SK-MEL-5 (cell line): ENCODE measurements around the gene FGF2.

DNA sequence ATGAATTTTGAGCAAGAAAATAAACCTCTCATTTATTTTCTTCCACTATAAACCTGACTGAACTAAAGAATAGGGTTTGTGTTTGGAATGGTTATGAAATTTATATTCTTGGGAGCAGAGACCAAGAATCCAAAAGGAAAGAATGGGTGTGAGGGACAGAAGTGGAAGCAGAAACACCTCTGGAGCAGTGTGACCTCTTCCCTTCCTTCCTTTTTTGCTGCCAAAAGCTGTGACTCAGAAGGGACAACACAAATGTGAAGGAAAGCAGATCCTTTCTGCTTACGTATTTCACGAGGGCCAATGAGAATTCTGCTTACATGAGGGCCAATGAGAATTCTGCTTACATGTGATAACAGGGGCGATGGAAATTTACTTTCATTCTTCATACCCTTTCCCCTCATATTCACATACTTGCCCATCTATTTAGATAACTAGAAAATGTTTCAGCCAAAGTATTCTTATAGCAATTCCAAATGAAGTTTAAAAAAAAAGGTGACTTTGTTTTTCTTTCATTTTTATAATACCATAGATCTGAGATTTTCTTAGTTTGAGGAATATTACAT is 404.6 kb downstream of the PRDM5 start:
RAMPAGE:
- cytosol, long total RNA: no peak
- long total RNA: no peak
- nucleus, long total RNA: no peak

GRCh38 chr4:120648357-120648737 is 274.2 kb downstream of the PRDM5 start:
RAMPAGE:
- cytosol, long total RNA: no peak
- long total RNA: no peak
- nucleus, long total RNA: no peak

DNA sequence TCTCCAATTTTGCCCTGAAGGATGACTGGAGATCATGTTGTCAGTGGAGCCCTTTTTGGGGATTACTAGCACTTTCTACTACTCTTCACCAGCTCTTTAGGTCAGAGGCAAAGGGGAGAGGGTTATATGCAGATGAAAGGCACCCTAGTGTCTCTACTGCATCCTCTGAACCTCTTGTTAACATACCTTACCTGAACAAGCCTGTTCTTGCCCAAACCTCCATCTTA is 1.2 kb downstream of the PRDM5 start:
RAMPAGE:
- cytosol, long total RNA: no peak
- long total RNA: no peak
- nucleus, long total RNA: no peak

DNA sequence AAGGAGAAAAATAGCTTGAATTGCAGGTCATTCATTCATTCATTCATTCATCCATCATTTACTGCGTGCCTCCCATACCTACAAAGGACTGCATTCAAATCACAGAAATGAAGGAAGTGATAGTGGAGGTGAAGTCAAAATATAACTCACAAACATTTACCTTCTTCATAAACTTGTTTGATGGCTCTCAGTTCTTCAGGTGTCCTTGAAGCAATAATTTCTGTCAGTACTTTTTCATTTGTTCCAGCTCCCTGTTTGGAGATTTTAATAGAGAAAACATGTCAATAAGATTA is 15.3 kb downstream of the ANXA5 start:
RAMPAGE:
- cytosol, long total RNA: no peak
- long total RNA: no peak
- nucleus, long total RNA: no peak

GRCh38 chr4:121697036-121697567 is 322 bp upstream of the ANXA5 start:
RAMPAGE:
- cytosol, long total RNA: start-site peak on the plus strand at chr4:121697130-121697254, 21 and 23 reads in 2 replicates
- long total RNA: no peak
- nucleus, long total RNA: no peak

RAMPAGE:
- cytosol, long total RNA: no peak
- long total RNA: no peak
- nucleus, long total RNA: no peak
Observed at GRCh38 chr4:121767338-121767729, 2.4 kb upstream of the SMIM43 start.

RAMPAGE:
- cytosol, long total RNA: no peak
- long total RNA: no peak
- nucleus, long total RNA: no peak
Observed at GRCh38 chr4:121822199-121823364, 1.1 kb downstream of the CCNA2 start.

RAMPAGE:
- cytosol, long total RNA: no peak
- long total RNA: no peak
- nucleus, long total RNA: no peak
Observed at GRCh38 chr4:121950011-121950735, 1.7 kb downstream of the TRPC3 start.

RAMPAGE:
- cytosol, long total RNA: no peak
- long total RNA: no peak
- nucleus, long total RNA: no peak
Observed at GRCh38 chr4:122153166-122153447, 976 bp downstream of the BLTP1 start.

DNA sequence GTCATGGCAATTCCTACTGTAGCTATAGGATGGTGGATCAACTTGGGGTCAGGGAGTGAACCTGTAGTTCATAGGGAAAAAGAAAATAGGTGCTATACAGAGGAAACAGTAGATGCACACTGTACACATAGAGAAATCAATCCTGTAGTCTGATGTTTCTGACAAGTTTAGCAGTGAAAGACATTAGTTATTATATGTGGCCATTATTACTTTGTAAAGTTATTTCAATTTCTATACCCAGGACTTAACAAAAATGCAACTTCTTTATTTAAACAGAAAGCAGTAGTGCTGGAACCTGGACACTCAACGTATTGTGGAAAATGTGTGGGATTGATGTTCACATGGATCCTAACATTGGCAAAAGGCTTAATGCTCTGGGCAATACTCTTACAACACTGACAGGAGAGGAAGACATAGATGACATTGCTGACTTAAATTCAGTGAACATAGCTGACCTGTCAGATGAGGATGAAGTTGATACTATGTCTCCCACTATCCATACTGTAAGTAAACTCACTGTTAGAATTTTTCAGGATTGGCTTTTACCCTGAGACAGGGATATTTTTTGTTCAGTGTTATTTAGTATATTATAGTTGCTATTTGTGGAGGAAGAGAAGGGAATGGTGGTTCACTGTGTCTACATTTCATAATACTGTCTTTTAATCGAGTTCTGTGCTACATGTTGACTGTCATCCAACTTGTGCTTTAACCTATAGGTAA is 63.5 kb upstream of the ADAD1 start:
RAMPAGE:
- cytosol, long total RNA: no peak
- long total RNA: no peak
- nucleus, long total RNA: no peak

DNA sequence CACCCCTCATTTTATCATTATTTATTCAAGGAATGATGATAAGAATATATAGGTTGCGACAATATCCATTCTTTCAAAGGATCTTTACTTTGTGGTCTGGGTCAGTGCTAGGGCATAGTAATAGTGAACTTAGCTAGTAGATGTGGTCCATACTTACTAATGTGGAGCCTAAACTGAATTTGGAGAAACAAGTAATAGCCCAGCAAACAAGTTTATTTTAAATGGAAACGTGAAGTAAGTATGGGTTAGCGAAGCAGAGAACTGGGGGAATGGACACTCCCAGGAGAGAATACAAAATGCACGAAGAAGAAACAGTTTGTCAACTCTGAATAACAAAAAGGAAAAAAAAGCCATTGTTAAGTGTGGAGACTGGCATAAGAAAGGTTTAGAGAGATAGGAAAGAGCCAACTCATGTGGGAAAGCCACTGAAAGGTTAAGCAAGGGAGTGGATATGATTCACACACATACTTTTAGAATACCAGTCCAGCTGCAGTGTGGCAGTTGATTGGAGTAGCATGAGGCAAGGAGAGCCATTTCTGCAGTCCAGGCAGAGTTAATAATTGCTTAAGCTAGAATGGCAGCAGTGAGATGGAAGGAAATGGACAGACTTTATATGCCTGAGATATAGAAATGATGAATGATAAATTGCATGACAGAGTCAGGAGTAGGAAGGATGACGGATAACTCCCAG is 37.0 kb upstream of the ADAD1 start:
RAMPAGE:
- cytosol, long total RNA: no peak
- long total RNA: no peak
- nucleus, long total RNA: no peak

DNA sequence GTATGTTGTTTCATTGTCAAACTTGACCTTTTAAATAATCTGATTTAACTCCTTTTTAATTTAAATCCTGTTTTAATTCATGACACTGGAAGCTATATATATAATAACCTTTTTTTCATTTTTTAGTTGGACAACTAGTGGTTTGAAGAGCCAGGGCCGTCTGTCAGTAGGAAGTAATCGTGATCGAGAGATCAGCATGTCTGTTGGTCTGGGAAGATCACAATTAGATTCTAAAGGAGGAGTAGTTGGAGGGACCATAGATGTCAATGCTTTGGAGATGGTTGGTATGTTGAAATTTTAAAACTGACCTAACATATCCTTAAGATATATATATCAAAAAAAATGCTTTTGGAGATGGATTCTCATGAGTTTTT is 29.8 kb upstream of the ADAD1 start:
RAMPAGE:
- cytosol, long total RNA: no peak
- long total RNA: no peak
- nucleus, long total RNA: no peak

DNA sequence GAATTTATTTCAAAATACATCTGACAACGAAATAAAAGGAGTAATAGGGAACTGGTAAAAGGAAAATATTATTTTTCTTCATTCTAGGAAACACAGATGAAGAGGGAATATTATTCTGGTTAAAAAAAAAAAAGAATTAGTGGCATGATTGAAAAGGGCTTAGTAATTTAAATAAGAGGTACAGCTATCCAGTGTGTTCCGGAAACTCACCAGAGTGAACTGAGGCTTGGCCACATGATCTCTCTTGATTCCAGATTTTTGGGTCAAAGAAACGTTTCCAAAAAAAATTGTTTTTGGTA is 28.1 kb upstream of the FGF2 start:
RAMPAGE:
- cytosol, long total RNA: no peak
- long total RNA: no peak
- nucleus, long total RNA: no peak

GRCh38 chr4:122826263-122826394 is 502 bp upstream of the FGF2 start:
RAMPAGE:
- cytosol, long total RNA: no peak
- long total RNA: no peak
- nucleus, long total RNA: no peak

GRCh38 chr4:122826395-122826921 is at the start of gene FGF2:
Gene FGF2, plus strand, starts transcription at chr4:122826831.
RAMPAGE:
- cytosol, long total RNA: no peak
- long total RNA: no peak
- nucleus, long total RNA: no peak

GRCh38 chr4:122899442-122900262 is 22.7 kb downstream of the NUDT6 start:
RAMPAGE:
- cytosol, long total RNA: no peak
- long total RNA: no peak
- nucleus, long total RNA: no peak

GRCh38 chr4:122920937-122921441 is 1.4 kb downstream of the NUDT6 start:
RAMPAGE:
- cytosol, long total RNA: no peak
- long total RNA: no peak
- nucleus, long total RNA: no peak

RAMPAGE:
- cytosol, long total RNA: no peak
- long total RNA: no peak
- nucleus, long total RNA: no peak
Observed at GRCh38 chr4:123338538-123338962, 58.0 kb upstream of the SPRY1 start.

GRCh38 chr4:123826758-123827246 is 430.2 kb downstream of the SPRY1 start:
RAMPAGE:
- cytosol, long total RNA: no peak
- long total RNA: no peak
- nucleus, long total RNA: no peak

GRCh38 chr4:123892775-123893584 is 496.4 kb downstream of the SPRY1 start:
RAMPAGE:
- cytosol, long total RNA: no peak
- long total RNA: no peak
- nucleus, long total RNA: no peak